ENCODE results near the gene HAUS1.

DNA sequence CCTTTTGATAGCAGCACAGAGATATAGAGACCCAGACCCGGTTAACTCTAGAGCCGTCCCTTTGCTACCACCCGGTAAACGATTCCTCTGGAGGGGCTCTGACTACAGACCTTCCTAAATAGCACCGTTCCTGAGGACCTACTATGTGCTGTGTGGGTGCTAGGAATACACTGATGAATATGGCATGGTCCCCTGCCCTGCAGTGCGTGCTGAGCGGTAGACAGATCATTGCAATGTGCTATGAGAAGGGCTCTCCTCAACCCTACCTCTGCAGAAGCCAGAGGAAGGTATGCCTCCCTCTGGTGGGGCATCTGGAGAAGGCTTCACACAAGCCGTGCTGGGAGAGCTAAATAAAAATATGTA, 13.8 kb downstream of the SIGLEC15 start:
- RRBS: no CpG with 5 or more reads among the region's 8 CpGs

DNA sequence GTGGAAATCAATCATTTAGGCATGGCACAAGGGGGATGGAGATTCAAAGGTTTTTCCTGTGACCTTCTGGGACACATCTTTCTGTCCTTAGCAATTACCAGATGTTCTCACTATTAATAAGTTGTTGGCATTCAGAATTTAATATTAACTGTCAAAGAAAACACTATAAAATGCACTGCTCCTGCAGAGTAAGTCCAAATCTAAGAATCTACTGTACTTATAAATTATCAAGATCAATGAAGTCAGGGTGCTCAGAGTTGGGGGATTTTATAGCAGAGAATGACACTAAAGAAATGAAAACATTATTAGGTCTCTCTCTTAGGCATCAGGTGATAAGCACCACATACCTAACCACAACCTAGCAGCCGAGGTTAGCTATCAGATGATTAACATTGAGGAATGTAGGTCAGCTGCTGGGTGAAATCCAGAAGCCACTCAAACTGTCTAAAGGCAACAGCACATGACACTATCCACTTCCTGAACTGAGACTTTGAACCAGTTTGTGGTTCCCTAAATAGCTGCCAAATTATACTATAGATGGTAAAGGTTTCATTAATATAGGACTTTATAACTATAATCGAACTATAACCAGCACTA, 4.8 kb downstream of the EPG5 start:
- RRBS: no CpG with 5 or more reads among the region's 2 CpGs

DNA sequence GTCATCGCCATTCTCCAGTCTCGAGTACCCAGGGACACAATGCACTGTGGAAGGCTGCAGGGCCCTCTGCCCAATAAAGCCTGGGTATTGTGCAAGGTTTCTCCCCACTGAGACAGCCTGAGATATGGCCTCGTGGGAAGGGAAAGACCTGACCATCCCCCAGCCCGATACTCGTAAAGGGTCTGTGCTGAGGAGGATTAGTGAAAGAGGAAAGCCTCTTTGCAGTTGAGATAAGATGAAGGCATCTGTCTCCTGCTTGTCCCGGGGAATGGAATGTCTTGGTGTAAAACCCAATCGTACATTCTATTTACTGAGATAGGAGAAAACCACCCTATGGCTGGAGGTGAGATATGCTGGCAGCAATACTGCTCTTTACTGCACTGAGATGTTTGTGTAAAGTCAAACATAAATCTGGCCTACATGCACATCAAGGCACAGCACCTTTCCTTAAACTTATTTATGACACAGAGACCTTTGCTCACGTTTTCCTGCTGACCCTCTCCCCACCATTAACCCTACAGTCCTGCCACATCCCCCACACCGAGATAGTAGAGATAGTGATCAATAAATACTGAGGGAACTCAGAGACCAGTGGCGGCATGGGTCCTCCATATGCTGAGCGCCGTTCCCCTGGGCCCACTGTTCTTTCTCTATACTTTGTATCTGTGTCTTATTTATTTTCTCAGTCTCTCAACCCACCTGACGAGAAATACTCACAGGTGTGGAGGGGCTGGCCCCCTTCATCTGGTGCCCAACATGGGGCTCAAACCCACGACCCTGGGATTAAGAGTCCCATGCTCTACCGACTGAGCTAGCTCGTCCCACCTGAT, 9.3 kb downstream of the ATP5F1A start:
- RRBS: no CpG with 5 or more reads among the region's 16 CpGs

DNA sequence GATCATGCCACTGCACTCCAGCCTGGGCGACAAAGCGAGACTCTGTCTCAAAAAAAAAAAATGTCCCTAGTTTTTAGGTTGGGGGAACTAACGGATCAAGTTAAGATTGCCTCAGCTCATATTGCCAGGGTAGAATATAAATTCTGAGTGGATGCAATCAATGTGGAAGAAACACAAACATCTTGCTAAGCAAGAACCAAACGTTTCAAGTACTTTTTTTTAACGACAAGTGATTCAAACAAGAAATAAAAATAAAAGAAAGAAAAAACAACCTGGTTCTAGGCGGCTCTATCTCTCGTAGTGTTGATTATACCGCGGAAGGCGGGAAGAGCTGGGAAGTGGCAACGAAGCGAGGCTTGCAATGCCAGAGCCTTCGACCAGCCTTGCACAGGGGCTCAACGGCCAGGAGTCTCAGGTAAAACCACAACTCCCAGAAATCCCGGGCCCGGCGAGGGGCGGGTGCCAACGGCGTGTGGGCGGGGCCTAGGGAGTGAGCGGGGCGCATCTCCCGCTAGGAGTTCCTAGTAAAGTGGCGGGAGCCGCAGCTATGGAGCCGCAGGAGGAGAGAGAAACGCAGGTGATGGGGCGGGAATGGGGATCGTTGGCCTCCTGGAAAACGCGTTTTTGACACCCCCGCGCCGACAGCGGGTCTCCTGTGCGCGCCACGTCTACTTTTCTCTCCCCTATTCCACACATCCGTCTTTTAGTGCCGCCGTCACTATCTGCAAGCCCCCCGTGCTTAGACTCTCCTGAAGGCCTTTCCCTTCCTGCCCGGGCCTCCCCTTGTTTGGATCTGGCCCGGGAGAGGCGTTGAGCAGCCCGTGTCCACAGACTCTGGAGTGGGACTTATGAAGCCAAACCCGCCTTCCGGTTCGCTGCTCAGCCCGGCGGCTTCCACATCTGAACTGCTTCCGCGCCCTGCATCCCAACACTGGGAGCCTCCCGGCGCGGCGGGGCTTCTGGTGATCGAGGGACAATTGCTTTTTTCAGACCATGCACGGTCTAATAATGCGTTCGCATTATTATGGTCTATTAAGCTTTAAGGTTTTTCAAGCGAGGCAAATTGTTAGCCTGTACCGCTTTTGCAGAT, at the start of gene HAUS1:
TSS of gene HAUS1 (plus strand) at position 521 of the 1,090 bp plus-strand sequence.
- RRBS: 2% methylated on average over 10 of the region's 64 CpGs

DNA sequence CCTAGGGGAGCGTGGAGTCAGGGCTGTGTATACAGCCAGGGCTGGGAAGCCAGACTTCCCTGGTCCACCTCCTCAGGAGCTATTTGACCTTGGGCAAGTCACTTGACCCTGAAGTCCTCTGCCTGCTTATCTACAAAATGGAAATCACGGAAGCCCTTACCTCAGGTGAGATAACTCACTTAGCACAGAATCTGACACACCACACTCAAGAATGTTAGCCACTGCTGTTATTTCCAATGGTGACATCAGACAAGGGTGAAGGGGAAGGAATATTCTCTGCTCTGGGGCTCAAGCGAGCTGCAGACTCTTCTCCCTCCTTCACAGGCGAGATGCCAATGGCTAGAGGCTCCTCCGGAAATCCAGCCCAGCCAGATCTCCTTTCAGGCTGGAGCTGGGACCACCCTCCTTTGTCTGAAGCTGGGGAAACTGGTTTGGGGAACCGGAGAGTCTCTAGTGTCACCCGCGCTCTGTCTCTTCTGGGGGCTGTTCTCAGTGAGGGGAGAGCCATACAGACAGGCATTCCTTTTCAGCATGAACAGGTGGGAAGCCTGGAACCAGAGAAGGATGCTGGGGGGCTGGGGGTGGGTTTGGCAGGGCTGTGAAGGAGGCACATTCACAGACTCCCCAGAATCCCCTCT, 40.0 kb upstream of the RNF165 start:
- RRBS: 25% methylated on average over 2 of the region's 8 CpGs

DNA sequence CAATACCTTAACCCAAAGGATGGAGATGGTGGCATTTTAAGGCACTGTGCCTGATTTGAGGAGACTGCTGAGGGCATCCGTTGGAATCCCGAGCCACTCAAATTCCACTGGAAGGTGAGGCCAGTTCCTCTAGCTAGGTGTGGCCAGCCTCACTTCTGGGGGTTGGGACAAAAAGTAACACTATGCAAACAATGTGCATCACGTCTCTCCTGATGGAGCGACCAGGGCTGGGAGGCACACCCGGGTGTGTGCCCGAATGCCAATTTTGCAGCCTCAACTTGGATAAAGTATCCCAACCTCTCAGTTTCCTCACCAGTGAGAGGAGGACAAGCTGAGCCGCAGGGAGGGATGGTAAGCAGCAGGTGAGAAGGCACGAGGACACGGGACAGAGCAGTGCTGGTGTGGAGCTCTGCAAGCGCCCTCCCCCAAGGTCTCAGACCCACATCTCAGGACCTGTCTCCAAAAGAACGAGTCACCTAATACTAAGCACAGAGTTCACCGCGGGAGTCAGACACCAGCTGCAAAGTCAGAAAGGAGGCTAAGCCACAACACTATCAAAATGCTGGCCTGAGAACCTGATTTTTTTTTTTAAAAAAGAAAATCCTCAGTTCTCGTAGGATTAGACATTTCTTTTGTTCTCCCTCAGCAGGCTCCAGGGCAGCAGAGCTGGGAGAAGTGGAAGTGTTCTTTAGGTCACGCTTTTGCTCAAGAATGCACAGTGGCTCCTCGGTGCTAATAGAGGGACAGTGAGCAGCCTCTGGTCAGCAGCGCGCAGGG, 11.3 kb upstream of the RNF165 start:
- RRBS: no CpG with 5 or more reads among the region's 18 CpGs

GRCh38 chr18:46324592-46325141, 9.2 kb upstream of the RNF165 start:
- RRBS: no CpG with 5 or more reads among the region's 1 CpG

DNA sequence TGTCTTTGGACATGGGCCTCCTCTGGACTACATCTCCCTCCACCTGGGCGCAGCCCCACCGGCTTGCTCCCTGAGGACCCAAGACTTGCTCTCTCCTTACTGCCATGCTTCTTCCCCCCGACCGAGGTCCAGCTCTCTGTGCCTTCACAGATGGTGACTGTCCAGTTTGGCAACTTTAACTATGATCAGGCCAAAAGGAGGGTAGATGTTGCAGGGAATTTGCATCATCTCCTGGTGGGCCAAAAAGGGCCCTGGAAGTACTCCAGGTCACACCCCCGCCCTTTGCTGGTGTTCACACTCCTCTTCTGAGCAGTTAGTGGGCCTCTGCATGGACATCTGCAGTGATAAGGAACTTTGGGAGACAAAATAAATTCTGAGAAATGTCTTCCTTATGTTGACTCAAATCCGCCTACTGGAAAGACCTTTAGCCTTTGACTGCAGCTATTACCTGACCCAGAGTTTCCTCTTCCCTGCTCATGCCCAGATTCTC, 88.7 kb downstream of the RNF165 start:
- RRBS: no CpG with 5 or more reads among the region's 6 CpGs

DNA sequence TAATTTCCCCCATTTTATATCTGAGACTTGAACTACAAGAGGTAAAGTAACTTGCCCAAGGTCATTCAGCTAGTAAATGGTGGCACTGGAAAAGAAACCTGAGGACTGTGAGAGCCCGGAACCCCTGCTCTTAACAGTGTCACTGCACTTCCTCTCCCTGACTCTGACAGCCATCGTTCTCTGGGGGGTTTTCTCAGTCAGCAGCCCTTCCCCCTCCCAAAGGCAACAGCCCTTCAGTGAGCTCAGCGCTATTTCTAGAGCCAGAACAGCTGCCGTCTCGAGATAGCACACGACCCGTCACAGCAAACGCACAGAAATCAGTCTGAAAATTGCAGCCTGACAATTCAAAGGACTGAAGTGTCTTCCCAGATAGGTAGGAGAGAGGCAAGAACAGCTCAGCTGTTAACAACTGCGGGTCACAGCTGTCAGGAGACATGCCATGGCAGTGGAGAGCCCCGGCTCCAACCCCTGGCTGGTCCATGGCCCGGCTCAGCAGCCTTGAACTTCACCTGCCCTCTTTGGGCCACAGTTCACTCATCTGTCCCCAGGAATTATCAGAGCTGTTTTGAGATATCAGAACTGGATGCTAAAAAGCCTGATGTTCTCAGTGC, 45.4 kb downstream of the ST8SIA5 start:
- RRBS: no CpG with 5 or more reads among the region's 11 CpGs

GRCh38 chr18:46803312-46803992, 46.6 kb upstream of the ST8SIA5 start:
- RRBS: no CpG with 5 or more reads among the region's 2 CpGs

DNA sequence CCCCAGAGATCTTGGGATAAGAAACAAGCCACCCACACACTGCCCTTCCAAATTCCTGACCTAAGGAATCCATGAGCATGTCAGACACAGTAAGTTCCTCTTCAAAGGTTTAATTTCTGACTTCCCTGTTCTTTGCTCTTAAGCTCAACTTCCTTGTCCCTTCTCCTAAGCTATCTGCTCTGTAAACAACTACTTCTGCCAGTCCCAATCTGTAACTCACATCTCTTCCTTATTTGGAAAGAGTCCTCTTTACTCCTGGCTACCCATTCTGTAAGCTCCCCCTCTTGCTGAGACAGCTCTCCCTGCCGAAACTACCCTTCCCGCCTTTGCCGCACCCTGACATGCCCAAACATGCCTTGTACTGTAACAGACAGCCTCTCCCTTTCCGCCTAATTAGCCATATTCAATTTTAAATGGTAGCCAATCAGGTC, 49.2 kb downstream of the PIAS2 start:
- RRBS: no CpG with 5 or more reads among the region's 4 CpGs

GRCh38 chr18:47906962-47907303, 23.5 kb downstream of the SMAD2 start:
- RRBS: no CpG with 5 or more reads among the region's 3 CpGs

GRCh38 chr18:48002959-48003355, 72.5 kb upstream of the SMAD2 start:
- RRBS: no CpG with 5 or more reads among the region's 5 CpGs

- RRBS: no CpG with 5 or more reads among the region's 6 CpGs
Observed at GRCh38 chr18:48222041-48222645, 187.0 kb downstream of the ZBTB7C start.

DNA sequence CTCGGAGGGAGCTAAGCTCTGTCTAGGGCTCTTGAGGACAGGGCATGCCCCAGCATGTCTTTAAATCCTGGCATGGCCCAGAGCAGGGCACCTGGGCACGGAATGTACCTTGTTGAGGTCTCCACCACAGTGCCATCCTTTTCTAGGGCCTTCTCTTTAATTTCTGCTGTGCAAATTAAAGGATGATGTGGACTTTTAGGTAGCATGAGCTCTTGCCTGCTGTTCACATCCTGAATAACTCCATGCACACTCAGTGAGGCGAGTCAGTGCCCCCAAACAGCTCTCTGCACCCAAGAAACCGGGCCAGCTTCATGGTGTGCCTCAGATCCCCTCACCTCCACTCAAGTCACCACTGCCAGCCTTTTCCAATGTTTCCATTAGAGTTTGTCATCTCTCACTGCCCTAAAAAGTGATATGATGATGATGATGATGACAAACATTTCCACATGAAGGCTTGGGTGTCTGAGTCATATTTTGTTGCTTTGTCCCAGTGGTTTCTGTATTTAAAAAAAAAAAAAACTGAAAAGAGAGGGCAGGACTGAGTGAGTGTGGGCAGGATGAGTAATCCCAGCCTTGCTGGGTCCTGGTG, 78.9 kb downstream of the ZBTB7C start:
- RRBS: no CpG with 5 or more reads among the region's 4 CpGs

DNA sequence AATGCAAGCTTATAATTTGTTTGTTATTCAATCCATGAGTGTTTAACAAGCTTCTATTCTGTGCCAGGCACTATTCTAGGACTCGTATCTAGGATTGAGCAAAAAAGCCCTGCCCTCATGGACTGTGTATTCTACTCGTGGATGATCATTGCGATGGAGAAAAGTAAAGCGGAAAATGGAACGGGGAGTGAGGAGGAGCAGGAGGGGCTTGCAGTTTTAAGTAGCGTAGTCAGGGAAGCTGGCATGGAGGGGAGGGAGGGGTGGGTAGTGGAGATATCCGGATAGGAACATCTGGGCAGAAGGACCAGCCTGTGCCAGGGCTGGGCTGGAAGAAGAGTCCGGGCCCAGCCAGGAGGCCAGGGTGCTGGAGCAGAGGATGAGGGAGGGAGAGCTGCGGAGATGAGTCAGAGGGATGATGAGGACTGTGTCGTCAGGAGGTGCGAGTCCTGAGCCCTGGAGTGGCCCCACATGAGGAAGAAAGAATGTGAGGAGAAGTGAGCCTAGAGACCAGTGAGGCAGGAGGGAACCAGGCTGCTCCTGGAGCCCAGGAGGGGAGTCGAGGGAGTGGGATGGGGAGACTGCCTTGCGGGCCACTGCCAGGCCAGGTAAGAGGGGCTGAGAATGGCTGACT, 82.3 kb downstream of the CTIF start:
- RRBS: 17% methylated on average over 2 of the region's 13 CpGs

GRCh38 chr18:48680385-48681577, 141.9 kb downstream of the CTIF start:
- RRBS: no CpG with 5 or more reads among the region's 27 CpGs

- RRBS: no CpG with 5 or more reads among the region's 11 CpGs
Observed at GRCh38 chr18:48842439-48842991, 108.2 kb downstream of the SMAD7 start.

GRCh38 chr18:48862569-48863088, 88.1 kb downstream of the SMAD7 start:
- RRBS: no CpG with 5 or more reads among the region's 18 CpGs

GRCh38 chr18:48917458-48918410, 33.0 kb downstream of the SMAD7 start:
- RRBS: 70% methylated on average over 2 of the region's 24 CpGs